ENCODE measurements around a stretch of chr18.

DNA sequence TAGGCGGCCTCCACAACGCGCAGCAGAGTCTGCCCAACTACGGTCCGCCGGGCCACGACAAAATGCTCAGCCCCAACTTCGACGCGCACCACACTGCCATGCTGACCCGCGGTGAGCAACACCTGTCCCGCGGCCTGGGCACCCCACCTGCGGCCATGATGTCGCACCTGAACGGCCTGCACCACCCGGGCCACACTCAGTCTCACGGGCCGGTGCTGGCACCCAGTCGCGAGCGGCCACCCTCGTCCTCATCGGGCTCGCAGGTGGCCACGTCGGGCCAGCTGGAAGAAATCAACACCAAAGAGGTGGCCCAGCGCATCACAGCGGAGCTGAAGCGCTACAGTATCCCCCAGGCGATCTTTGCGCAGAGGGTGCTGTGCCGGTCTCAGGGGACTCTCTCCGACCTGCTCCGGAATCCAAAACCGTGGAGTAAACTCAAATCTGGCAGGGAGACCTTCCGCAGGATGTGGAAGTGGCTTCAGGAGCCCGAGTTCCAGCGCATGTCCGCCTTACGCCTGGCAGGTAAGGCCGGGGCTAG lies 1.3 kb downstream of the ONECUT2 start:
- PRO-cap, 3 experiments = no peak in any of the 3 experiments
- RAMPAGE, long total RNA, 2 experiments = no peak in any of the 2 experiments
- RRBS = 4% methylated on average over 11 of the region's 43 CpGs

GRCh38 chr18:57533045-57533449 lies 53.5 kb downstream of the FECH start:
- PRO-cap, 3 experiments = no peak in any of the 3 experiments
- RAMPAGE, long total RNA, 2 experiments = no peak in any of the 2 experiments
- RRBS = no CpG with 5 or more reads among the region's 7 CpGs

- PRO-cap, 3 experiments = no peak in any of the 3 experiments
- RAMPAGE, long total RNA, 2 experiments = no peak in any of the 2 experiments
- RRBS = no CpG with 5 or more reads among the region's 11 CpGs
Measured at GRCh38 chr18:57627434-57627993, 5.9 kb upstream of the NARS1 start.

GRCh38 chr18:57691463-57692127 lies 70.0 kb upstream of the NARS1 start:
- PRO-cap, 3 experiments = no peak in any of the 3 experiments
- RAMPAGE, long total RNA, 2 experiments = no peak in any of the 2 experiments
- RRBS = no CpG with 5 or more reads among the region's 6 CpGs

GRCh38 chr18:57744216-57744933 lies 58.7 kb downstream of the ATP8B1 start:
- PRO-cap, 3 experiments = no peak in any of the 3 experiments
- RAMPAGE, long total RNA, 2 experiments = no peak in any of the 2 experiments
- RRBS = no CpG with 5 or more reads among the region's 6 CpGs

- PRO-cap, 3 experiments = no peak in any of the 3 experiments
- RAMPAGE, long total RNA, 2 experiments = no peak in any of the 2 experiments
- RRBS = no CpG with 5 or more reads among the region's 9 CpGs
Measured at GRCh38 chr18:57798571-57799519, 4.3 kb downstream of the ATP8B1 start.

DNA sequence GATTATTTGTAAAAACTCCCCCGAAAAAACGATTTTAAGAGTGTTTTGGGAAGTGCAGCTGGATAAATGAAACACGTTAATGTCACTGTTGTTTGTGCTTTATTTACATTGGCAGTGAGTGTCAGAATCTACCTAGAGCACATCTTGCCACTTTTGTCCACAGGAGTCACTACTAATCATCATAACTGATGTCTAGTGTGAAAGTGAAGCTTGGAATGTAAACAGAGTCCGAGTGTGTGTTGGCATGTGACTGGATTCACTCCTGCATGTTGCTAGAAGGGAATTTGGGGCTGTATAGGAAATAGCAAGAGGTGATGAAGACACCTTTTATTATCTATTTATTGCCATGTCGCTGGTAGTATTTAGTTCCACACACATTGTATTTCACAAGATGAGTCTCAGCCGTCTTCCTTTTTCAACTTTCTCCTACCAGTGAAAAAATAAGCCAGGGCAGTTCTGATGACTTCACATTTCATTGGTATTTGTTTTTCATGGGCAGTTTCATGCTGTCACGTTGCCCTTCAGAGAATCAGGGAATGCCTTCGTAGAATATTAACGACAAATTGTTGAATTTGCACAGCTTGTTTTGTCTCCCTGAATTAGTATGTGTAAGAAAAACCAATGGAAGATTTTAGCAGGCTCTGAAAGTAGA lies 2.6 kb downstream of the NEDD4L start:
- PRO-cap, 3 experiments = no peak in any of the 3 experiments
- RAMPAGE, long total RNA, 2 experiments = no peak in any of the 2 experiments
- RRBS = no CpG with 5 or more reads among the region's 9 CpGs

- PRO-cap, 3 experiments = no peak in any of the 3 experiments
- RAMPAGE, long total RNA, 2 experiments = no peak in any of the 2 experiments
- RRBS = no CpG with 5 or more reads among the region's 3 CpGs
Measured at GRCh38 chr18:58102775-58103211, 58.8 kb downstream of the NEDD4L start.

DNA sequence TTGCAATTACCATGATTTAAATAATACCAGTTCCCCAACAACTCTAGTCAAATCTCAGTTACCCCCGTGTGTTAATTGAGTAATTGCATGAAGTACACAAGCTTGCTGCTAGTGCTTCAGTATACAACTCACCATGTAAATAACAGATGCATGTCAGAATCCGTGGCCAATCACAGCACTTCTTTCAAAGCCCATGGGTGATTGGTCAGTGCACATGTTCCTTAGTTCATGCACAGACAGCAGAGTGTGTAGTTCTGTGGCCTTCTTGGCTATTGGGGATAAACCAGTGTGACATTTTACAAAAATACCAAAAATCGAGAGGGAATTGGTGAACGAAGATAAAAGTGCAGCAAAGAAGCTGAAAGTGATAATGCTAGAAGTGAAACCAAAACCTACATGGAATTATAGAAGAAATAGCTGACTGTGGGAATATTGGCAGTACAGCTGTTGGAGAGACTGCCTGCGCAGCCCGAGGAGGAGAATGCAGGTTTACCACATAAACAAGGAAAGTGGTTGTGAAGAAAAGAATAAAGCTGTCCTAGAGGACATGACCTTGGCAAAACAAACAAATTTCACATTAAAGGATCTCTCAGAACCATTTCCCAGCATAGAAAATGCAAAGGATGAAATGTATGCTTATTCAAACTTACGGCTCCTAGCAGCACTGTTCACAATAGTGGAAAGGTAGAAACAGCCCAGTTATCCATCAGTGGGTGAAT lies 59.5 kb downstream of the NEDD4L start:
- PRO-cap, 3 experiments = peak in 1 of 3 experiments; most common plus-strand start position 438 of the sequence (in 1)
- RAMPAGE, long total RNA, 2 experiments = no peak in any of the 2 experiments
- RRBS = no CpG with 5 or more reads among the region's 7 CpGs

DNA sequence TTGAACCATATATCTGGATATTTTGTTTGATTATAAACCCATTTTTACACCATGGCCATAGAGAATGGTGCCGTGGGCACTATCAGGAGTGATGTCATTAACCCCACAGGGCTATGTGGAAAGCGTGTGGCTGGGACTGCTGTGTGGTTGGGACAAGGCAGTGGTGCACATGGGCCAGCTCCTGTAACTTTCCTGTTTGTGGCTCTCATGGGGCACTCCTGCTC lies 240.6 kb downstream of the NEDD4L start:
- PRO-cap, 3 experiments = no peak in any of the 3 experiments
- RAMPAGE, long total RNA, 2 experiments = no peak in any of the 2 experiments
- RRBS = no CpG with 5 or more reads among the region's 2 CpGs

GRCh38 chr18:58286831-58287333 lies 242.9 kb downstream of the NEDD4L start:
- PRO-cap, 3 experiments = no peak in any of the 3 experiments
- RAMPAGE, long total RNA, 2 experiments = no peak in any of the 2 experiments
- RRBS = no CpG with 5 or more reads among the region's 4 CpGs

GRCh38 chr18:58302934-58303768 lies 259.1 kb downstream of the NEDD4L start:
- PRO-cap, 3 experiments = no peak in any of the 3 experiments
- RAMPAGE, long total RNA, 2 experiments = no peak in any of the 2 experiments
- RRBS = no CpG with 5 or more reads among the region's 6 CpGs

- PRO-cap, 3 experiments = no peak in any of the 3 experiments
- RAMPAGE, long total RNA, 2 experiments = no peak in any of the 2 experiments
- RRBS = no CpG with 5 or more reads among the region's 6 CpGs
Measured at GRCh38 chr18:58321965-58322352, 277.9 kb downstream of the NEDD4L start.

- PRO-cap, 3 experiments = no peak in any of the 3 experiments
- RAMPAGE, long total RNA, 2 experiments = no peak in any of the 2 experiments
- RRBS = no CpG with 5 or more reads among the region's 8 CpGs
Measured at GRCh38 chr18:58345043-58345596, 283.8 kb downstream of the ALPK2 start.

DNA sequence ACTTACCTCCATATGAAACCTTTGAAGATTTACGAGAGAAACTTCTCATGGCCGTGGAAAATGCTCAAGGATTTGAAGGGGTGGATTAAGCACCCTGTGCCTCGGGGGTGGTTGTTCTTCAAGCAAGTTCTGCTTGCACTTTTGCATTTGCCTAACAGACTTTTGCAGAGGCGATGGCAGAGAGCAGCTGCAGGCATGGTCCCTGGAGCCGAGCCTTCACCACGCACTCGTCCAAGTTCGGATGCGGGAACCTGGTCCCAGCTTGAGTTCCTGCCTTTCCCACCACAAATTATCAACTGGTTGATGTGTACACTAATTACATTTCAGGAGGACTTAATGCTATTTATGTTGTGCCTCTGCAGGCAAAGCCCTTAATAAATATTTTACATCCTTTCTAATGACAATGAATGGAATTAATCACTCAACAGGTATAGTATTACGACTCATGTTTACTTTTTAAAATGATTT lies 232.7 kb downstream of the ALPK2 start:
- PRO-cap, 3 experiments = no peak in any of the 3 experiments
- RAMPAGE, long total RNA, 2 experiments = start-site peak on the plus strand in 1 of 2 experiments, centred at positions 84 to 378 of the sequence, 6 to 13 reads per replicate
- RRBS = no CpG with 5 or more reads among the region's 10 CpGs

GRCh38 chr18:58399829-58400362 lies 229.0 kb downstream of the ALPK2 start:
- PRO-cap, 3 experiments = no peak in any of the 3 experiments
- RAMPAGE, long total RNA, 2 experiments = no peak in any of the 2 experiments
- RRBS = no CpG with 5 or more reads among the region's 10 CpGs

GRCh38 chr18:58402052-58402821 lies 226.7 kb downstream of the ALPK2 start:
- PRO-cap, 3 experiments = no peak in any of the 3 experiments
- RAMPAGE, long total RNA, 2 experiments = no peak in any of the 2 experiments
- RRBS = no CpG with 5 or more reads among the region's 16 CpGs

GRCh38 chr18:58413124-58413634 lies 215.7 kb downstream of the ALPK2 start:
- PRO-cap, 3 experiments = no peak in any of the 3 experiments
- RAMPAGE, long total RNA, 2 experiments = no peak in any of the 2 experiments
- RRBS = no CpG with 5 or more reads among the region's 4 CpGs

- PRO-cap, 3 experiments = no peak in any of the 3 experiments
- RAMPAGE, long total RNA, 2 experiments = no peak in any of the 2 experiments
- RRBS = no CpG with 5 or more reads among the region's 7 CpGs
Measured at GRCh38 chr18:58451584-58451937, 177.3 kb downstream of the ALPK2 start.

DNA sequence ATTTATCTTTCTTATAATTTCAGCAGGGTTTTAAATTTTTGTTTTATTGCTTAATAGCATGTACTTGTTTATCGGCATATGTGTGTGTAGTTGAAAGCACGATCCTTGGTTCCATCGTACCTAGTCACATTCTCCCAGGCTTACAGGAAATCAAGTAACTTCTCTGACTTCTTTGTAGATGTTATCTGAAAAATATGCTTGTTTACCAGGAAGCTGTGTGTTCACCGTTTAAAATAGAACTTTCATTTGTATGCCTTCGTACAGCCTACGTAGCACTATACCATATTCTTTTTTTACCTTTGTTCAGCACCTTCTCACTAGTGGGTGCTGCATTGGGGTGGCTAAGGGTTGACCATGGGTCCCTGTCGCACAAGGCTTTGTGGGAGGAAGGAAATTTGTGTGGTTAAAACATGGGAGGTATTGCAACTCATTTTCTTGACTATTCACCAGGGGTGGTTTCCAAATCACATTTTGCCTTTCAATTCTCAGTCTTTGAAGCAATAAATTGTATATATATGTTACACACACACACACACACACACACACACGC lies 16.6 kb downstream of the MALT1 start:
- PRO-cap, 3 experiments = no peak in any of the 3 experiments
- RAMPAGE, long total RNA, 2 experiments = no peak in any of the 2 experiments
- RRBS = no CpG with 5 or more reads among the region's 8 CpGs

All from testis (tissue), 5 donors.